M059J (cell line): Measurements from ENCODE around the genes NBEAL2 and CSPG5.

DNA sequence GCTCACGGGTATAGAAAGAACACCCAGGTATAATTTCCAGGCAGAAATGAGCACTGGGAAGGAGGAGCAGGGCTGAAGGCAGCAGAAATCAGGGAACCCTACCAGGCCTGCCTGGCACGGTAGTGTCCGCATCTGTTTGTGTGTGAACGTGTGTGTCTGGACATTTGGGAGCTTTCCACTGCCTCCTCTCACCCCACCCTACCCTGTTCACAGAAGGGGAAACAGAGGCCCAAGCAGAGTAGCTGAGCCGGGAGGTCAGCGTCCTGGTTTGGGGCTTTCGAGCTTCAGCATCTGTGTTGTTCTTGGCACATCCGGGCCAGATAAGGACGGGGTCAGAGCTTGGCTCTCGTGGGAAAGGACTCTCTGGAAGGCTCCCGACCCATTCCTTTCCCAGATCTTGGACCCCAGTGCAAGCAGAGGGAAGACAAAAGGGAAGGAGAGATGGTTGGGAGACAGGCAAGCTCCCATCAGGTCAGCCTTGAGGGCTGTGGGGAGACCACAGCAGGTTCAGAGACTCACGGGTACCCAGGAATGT is 6.3 kb upstream of the PTH1R start:
- RAMPAGE, long total RNA, result no peak

GRCh38 chr3:46873990-46874315 is 3.6 kb upstream of the PTH1R start:
- RAMPAGE, long total RNA, result no peak

DNA sequence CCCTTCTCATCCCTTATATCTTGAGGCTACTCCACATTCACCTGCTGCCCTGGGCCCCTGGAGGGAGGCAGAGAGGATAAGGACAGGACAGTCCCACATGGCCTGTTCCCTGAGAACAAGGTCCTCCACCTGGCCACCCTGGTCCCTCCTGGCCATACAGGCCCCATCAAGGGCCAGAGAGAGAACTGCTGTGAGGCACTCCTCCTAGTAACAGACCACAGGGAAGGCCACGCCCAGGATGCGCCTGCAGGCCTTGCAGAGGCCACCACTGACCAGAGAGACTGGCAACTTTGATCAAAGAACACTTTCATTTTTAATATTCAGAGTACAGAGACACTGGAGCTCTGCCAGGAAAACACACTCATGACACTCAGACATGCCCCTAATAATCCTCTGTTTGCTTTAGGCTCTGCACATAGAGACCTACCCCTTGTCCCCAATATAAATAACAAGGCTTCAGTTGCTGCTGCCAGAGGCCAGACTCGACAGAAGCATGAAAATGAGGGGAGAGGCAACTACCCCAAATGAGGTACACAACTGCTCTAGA is 44.9 kb downstream of the CCDC12 start:
- RAMPAGE, long total RNA, result no peak

GRCh38 chr3:46935254-46935990 is 41.1 kb downstream of the CCDC12 start:
- RAMPAGE, long total RNA, result no peak

DNA sequence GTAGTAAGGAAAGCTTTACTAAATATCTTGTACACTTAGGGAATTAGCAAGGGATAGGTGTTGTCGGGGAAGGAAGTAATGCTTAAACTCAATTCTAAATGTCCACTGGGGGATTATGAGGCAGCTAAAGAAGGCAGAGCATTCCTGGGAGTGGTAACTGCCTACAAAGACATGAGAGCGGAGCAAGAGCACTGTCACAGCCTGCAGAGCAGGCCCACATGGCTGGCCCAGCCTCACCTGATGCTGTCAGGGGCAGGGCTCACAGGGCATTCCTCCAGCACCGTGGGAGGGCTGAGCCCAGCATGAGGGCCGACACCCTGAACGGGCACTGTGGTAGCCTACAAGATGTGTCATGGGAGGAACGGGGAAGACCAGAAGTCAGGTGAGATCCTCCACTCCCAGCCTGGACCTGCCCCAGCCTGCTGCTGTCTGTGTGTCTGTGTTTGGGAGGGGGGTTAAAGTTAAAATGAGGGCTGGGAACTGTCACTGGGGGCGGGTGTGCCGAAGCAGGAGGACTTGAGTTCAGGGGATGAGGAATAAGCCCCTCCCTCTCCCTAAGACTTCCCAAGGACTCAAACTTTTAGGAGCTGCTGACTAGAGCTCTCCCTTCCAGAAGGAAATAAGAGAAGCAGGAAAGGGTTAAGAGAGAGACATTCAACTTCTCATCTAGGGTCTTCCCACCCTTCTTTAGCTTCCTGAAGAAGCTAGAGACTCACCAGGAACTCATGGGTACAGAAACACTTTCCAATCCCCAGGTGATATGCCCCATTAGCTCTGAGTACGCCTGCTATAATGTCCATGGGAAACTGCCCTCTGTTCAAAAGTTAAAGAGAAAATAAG is 30.0 kb downstream of the CCDC12 start:
- RAMPAGE, long total RNA, result no peak

DNA sequence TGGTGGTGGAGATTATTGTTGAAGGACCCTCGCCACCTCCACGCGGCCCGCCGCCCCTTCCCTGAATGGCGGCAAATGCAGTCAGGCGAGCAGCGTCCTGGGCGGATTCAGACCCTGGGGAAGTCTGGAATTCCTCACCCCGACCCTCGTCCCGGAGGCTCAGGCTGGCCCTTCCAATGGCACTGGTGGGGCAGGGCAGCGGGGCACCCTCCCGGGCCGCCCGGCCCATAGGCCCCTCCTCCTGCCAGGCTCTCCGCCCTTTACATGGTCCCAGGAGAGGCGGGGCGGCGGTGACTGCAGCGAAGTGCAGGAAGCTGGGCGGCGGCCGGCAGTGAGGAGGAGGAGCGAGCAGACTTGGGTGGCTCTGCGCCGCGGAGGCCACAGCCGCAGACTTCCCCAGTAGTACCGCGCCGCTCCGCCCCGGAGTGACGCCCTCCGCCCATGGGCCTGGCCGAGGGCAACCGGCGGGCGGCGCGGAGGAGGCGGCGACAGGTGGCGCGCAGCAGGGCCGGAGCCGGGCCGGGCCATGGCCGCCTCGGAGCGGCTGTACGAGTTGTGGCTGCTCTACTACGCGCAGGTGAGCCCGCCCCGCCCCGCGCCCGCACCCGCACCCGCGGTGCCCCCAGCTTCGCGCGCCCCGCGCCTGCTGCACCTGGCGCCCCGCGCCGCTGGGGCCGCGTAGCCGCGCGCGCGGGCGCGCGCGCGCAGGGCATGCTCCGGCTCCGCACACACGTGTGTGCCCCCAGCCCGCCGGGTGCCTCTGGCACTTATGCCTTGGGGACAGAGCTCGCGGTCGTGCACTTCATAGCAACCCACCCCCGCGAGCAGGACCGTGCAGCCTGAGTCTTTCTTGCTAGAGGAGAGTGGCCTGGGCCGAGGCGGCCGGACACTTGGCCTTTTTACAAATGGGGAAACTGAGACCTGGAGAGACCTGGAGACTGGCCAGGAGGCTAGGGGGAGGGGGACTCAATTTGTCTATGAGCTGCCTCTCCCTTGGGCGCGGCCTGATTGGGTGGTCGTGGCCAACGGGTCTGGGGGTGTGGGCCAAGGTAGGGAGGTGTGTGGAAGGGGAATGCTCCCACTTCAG is at the start of gene NBEAL2:
Gene NBEAL2, plus strand, starts transcription at position 331 of the 1,087 bp plus-strand sequence.
- RAMPAGE, long total RNA, result no peak

DNA sequence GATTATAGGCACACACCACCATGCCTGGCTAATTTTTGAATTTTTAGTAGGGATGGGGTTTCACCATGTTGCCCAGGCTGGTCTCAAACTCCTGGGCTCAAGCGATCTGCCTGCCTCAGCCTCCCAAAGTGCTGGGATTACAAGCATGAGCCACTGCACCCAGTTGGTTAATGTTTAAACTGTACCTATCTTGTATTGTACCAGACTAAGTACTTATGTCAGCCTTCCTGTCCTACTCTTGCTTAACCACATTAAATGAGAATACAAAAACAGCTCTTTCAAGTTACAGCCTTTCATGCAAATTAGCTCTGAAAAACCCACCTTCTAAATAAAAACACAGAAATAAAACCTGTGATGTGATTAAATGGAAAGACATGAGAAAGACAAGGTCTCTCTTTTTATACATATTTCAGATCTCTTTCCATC is 22.8 kb downstream of the SETD2 start:
- RAMPAGE, long total RNA, result no peak

DNA sequence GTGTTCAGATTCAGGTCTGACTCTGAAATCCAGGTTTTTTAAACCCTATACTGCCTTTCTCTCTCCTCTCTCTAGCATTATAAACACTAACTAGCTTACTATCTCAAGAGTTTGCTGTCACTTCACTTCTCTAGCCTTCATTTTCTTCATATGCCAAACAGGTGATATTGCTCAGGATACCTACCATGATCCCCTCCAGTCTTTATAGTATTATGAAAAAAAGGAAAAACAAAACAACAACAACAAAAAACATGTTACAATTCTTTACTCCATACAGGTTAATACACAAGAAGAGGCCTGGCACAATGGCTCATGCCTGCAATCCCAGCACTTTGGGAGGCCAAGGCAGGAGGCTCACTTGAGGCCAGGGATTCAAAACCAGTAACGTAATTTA is 2.6 kb downstream of the SETD2 start:
- RAMPAGE, long total RNA, result no peak

DNA sequence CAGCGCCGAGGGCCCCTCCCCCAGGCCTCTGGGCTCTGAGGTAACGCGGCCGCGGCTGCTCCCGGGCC is 479 bp upstream of the SETD2 start:
- RAMPAGE, long total RNA, result no peak

DNA sequence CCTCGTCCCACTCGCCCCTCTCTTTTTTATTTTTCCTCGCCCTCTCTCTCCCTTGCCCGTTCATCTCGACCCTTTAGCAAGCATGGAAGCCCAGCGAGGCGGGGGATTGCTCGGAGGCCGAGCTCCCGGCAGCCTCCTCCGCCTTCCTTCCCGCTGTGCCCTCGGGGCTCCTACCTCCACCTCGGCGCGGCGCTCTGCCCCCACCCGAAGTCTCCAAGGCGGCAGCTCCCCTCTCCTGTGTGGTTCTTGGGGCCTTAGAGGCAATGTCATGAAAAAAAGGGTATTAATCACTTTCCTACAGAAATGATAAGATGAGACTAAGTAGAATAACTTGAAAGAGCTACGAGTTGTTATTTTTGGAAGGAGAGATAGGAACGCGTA is 703 bp upstream of the SETD2 start:
- RAMPAGE, long total RNA, result no peak

DNA sequence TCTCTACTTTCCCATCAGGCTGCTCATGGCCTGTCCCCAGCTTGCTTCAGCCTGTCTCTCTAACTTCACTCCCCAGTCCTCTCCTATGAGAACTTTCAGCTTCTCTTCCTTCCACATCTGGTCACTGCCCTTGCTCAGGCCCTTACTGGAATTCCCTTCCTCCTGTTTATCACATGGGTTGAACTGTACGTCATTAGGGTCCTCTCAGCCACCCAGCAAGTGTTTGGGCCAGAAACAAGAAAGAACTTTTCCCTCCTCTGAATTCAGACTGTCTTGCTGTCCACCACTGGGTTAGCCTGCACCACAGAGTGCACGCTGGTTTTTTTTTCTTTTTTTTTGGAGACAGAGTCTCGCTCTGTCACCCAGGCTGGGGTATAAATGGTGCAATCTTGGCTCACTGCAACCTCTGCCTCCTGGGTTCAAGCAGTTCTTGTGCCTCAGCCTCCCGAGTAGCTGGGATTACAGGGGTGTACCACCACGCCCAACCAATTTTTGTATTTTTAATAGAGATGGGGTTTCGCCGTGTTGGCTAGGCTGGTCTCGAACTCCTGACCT is 5.1 kb downstream of the PTPN23 start:
- RAMPAGE, long total RNA, result no peak

GRCh38 chr3:47428299-47429584 is 47.0 kb downstream of the SCAP start:
- RAMPAGE, long total RNA, result no peak

DNA sequence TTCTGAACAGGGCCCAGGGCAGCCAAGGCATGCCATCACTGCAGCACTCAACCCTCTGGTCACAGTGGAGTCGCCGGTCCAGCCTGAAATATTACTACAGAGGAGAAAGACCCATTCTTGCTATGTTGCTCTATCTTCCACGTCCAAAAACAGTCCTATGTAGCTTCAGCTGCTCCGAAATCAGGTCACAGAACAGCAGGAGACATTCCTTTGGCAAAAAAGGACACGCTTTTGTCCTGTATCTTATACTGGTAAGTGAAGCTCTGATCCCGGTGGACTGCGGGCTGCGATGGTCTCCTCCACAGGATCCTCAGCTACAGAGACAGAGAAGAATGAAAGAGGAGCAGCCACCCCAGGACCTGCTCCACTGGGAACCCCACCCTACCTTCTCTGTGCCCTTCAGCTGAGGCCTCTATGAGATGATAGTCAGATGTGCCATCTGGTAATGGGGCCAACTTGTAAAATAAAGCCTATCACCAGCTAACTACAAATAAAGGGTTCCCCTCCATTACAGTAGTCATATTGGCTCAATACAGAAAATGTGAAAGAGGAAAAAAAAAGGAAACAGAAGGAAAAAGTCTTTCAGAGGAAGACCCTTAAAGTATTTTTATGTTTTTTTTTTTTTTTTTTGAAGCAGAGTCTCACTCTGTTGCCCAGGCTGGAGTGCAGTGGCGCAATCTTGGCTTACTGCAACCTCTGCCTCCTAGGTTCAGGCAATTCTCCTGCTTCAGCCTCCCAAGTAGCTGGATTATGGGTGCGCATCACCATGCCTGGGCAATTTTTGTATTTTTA is 17.4 kb downstream of the ELP6 start:
- RAMPAGE, long total RNA, result no peak

- RAMPAGE, long total RNA, result no peak
Measured at GRCh38 chr3:47578040-47578516, 587 bp downstream of the CSPG5 start.

DNA sequence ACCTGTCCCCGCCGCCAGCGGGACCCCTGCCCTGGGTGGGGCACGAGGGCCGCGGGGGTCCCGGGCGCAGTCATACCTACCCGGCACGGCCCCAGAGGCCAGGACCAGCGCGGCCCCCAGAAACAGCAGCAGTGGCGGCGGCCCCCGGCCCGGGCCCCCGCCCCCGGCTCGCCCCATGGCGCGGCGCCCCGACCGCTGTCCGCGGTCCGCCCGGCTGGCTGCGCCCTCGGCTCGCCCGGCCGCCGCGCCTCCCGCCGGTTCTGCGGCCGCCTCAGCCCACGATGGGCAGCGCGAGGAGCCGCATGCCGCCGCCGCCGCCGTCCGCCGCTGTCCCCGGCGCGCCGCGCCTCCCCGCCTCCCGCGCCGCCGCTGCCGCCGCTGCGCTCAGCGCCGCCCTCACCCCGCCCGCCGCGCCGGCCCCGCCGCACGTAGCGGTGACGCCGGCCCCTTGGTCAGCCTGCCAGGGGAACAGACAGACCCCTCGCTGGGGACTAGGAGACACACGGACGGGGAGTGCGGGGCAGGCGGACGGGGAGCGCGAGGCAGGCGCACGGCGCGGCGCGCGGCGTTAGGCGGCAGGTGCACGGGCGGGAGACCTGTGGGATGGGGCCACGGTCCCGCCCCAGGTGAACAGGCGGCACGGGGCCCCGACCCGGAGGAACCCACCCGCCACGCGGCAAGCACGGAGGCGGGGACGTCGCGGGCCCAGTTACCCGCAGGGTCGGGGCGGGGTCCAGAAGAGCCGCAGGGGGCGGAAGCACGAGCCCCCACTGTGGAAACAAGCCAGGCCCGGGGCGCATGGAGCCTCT is at the start of gene CSPG5:
Gene CSPG5, minus strand, starts transcription at position 349 of the 809 bp plus-strand sequence.
- RAMPAGE, long total RNA, result no peak

DNA sequence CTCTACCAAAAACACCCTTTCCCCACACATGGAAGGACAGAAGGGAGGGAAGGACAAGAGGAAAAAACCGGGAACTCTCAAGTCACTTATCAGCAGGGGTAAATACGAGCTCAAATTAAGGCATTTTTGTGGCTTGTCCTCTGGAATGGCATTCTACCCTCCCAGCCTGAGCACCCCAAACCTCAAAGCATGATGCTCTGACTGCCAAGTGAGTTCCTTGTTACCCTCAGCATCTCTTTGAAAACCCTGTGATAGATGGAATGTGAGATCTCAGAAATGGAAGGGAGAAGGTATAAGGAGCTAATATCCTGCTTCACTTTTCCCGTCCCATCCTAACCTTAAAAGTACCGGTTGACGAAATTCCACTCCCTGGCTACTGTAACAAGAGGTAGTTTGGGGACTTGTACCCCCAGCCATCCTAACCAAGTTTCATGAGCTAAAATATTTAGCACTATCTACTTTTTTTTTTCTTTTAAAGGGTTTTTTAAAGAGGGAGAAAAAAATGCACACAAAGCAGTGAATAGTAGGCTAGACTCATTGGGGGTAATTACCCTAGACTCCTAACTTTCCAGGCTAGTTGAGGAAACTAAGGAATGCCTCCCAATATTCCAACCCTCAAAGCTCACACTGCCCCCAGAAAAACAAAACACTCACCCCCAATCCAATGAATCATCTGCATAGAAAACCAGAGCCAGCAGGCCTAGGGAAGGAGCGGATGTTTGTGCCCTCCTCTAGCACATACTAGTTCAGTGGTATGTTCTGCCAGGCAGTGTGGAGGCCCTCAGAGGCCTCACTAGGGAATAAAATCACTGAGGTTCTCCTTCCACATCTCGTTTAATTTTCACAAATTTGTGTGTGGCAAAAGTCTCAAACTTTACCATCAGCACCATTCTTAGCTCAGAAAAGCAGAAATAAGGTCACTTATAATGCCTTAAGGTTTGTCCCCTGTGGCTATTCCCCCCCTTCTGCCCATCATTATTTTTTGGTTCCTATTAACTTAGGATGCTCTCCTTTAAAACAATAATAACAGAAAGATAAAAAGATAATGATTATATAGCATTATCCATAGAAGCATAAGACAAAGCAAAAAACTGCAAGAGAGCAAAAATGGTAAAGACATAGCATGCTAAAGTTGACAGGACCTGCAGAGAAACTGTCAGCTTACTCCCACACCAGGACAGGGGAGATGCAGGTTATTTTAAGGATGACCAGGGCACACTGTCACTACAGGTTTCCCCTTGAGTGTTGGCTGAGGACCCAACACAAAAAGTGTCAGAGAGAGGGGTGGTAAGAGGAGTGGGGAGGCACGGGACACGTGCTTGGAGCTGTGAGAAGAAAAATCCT is 8.6 kb upstream of the CSPG5 start:
- RAMPAGE, long total RNA, result no peak

GRCh38 chr3:48188467-48188902 is 268 bp upstream of the CDC25A start:
- RAMPAGE, long total RNA, result no peak

GRCh38 chr3:48239606-48240685 is 958 bp upstream of the ZNF589 start:
- RAMPAGE, long total RNA, result no peak

- RAMPAGE, long total RNA, result no peak
Measured at GRCh38 chr3:48414678-48415620, 14.9 kb downstream of the PLXNB1 start.

- RAMPAGE, long total RNA, result no peak
Measured at GRCh38 chr3:48423344-48423730, 6.5 kb downstream of the PLXNB1 start.